Vagina (tissue), 1 donor: ENCODE measurements around the genes NPM1 and SMIM23.

GRCh38 chr5:171387207-171388245 lies at the start of gene NPM1:
TSS of gene NPM1 (plus strand) at chr5:171387849.
- PRO-cap, result bidirectional peak, plus-strand start at chr5:171387857, minus-strand start at chr5:171387522
- RAMPAGE, long total RNA, result start-site peak on the plus strand at chr5:171387851-171387977, 10,002 reads

GRCh38 chr5:171397853-171398583 lies 10.4 kb downstream of the NPM1 start:
- PRO-cap, result no peak
- RAMPAGE, long total RNA, result no peak

DNA sequence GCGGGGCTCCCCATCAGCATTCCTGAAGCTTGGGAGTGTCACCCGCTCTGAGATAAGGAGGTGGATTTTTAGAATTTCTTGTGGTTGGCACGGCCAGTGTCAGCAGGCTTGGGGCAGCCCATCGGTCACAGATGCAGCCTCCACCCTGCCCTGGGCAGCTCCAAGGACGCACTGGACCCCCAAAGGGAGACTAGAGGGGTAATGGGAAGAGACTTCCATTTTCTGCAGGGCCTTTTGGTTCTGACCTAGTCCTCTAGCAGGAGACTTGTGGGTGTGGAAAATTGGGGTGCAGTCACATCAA lies 5.4 kb downstream of the FGF18 start:
- PRO-cap, result no peak
- RAMPAGE, long total RNA, result no peak

DNA sequence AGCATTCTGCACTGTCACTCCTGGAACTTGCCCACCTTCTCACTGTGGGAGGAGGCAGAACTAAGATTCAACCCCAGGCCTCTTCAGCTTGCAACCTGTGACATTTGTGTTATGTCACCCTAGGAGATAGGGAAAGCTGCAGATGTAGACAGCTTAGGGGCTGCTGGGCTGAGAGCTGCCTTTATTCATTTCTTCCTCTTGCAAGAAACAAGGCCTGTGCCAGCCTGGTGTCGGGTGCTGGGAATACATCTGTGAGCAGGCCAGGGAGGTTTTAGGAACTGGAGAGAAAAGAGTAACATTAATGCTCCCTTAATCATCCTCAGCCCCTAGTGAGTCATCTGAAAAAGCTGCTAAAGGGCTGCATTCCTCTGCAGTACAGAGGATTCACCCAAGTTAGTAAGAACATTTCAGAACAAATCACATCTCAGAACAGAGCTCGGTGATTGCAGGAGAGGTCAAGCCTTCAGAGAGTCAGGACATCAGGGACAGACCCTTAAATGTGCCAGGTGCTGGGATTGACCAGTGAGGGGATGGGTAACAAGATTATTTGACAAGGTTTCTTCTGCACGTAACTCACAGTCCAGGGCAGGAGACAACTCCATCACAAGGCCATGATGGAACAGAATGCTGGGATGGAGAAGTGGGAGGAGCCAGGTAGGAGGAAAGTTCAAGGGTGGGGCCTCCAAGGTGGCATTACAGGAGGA lies 101.9 kb downstream of the FGF18 start:
- PRO-cap, result unidirectional peak, plus-strand start at position 427 of the sequence
- RAMPAGE, long total RNA, result no peak

GRCh38 chr5:171785668-171785965 lies at the start of gene SMIM23:
TSS of gene SMIM23 (plus strand) at chr5:171785817.
- PRO-cap, result no peak
- RAMPAGE, long total RNA, result no peak

DNA sequence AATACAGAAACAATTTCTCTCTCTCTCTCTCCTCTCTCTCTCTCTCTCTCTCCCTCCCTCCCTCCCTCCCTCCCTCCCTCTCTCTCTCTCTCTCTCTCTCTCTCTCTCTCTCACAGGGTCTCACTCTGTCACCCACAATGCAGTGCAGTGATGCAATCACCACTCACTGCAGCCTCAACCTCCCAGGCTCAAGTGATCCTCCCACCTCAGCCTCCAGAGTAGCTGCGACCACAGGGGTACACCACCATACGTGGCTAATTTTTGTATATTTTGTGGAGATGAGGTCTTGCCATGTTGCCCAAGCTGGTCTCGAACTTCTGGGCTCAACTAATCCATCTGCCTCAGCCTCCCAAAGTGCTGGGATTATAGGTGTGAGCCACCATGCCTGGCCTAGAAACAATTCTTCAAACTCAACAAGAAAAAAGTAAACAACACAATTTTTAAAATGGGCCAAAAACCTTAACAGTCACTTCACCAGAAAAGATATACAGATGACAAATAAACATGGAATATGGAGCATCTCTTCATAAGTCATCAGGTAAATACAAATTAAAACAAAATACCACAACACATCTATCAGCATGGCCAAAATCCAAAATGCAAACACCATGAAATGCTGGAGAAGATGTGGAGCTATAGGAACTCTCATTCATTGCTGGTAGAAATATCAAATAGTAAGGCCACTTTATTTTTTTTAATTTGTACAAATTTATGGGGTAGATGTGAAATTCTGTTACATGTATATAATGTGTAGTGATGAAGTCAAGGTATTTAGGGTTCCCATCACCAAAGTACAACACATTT lies 74.5 kb downstream of the FBXW11 start:
- PRO-cap, result no peak
- RAMPAGE, long total RNA, result start-site peak on the minus strand centred at position 319 of the sequence, 147 bp wide, 7 reads

GRCh38 chr5:172412716-172413449 lies 41.4 kb downstream of the SH3PXD2B start:
- PRO-cap, result bidirectional peak, plus-strand start at chr5:172413142, minus-strand start at chr5:172412866
- RAMPAGE, long total RNA, result start-site peak on the minus strand at chr5:172412770-172412957, 6 reads; start-site peak on the minus strand at chr5:172413062-172413172, 5 reads

GRCh38 chr5:172417706-172418785 lies 36.3 kb downstream of the SH3PXD2B start:
- PRO-cap, result bidirectional peak, plus-strand start at chr5:172418587, minus-strand start at chr5:172418434
- RAMPAGE, long total RNA, result no peak

- PRO-cap, result bidirectional peak, plus-strand start at chr5:172446923, minus-strand start at chr5:172446829
- RAMPAGE, long total RNA, result no peak
Measured at GRCh38 chr5:172446531-172447113, 7.7 kb downstream of the SH3PXD2B start.

- PRO-cap, result no peak
- RAMPAGE, long total RNA, result no peak
Measured at GRCh38 chr5:172503939-172504640, 49.8 kb upstream of the SH3PXD2B start.

DNA sequence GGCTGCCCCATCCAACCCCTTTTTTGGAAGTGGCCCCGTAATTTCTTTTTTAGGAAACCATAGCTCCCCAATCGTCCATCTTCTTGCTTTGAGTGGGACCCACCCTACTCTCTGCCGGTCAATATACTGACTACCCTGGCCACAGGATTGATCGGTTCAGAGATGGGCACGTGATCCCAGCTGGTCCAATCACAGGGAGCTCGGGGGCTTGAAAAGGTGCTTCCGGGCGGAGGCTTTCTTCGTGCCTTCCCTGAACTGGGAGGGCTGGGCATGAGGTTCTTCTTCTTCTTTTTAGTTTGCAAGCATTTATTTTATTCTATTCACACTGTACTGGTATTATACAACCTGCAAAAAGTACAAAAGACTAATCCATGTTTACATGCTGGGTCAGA lies 78.8 kb upstream of the SH3PXD2B start:
- PRO-cap, result no peak
- RAMPAGE, long total RNA, result no peak

- PRO-cap, result no peak
- RAMPAGE, long total RNA, result no peak
Measured at GRCh38 chr5:172568301-172568989, 72.6 kb upstream of the NEURL1B start.

GRCh38 chr5:172573974-172574474 lies 67.0 kb upstream of the NEURL1B start:
- PRO-cap, result unidirectional peak, minus-strand start at chr5:172574177
- RAMPAGE, long total RNA, result no peak

DNA sequence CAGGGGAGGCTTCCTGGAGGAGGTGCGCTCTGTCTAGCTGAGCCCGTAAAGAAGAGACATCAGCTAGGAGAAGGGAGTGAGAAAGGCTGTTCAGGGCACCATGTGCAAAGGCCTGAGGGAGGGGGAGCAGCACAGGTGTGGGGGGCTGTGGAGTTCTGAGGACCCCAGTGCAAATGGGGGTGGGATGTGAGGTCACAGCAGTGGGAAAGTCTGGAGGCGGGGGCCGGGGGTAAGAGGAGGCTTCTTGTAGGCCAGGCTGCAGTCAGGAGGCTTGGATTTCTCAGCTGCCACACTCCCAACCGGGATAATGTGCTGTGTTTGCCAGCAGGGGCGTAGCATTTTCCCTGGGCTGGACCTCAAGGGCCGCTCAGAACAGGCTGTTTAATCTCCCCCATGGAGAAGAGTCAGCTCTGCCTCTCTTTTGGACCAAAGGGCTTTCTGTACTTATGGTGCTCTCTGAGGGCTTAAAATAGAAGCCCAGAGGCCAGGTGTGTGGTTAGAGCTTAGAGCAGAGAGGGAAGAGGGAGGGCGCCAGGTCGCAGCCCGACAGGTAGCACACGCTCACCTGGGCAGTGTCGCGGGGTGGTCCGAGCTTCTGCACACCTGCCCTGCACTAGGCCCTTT lies 5.8 kb downstream of the NEURL1B start:
- PRO-cap, result unidirectional peak, minus-strand start at position 264 of the sequence; unidirectional peak, minus-strand start at position 282 of the sequence
- RAMPAGE, long total RNA, result no peak

DNA sequence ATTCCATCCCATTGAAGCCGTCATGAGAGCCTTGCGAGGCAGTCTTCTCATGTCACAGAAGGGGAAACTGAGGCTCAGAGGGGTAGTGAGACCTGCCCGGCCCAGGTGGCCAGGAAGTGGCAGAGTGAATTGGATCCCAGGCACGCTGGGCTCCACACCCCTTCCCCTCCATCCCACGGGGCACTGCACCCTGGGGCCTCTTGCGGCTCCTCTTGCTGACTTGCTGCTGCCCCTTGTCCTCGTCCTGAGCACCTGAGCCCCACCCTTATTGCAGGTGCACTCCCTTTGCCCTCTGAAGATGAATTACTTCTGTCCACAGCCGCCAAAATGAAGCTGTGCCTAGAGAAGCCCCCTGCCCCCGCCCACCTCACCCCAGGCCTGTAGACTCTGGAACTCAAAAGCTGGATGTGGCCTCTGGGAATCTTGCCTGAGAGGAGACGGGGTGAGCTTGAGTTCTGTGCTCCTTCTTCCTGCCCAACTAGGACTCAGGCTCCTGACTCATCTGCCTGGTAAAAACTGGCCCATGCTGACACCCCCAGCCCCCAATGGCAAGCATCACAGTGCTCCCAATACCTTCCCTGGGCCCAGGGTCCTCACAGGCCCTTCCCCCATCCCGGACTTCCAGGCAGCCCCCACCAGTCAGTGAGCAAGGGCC lies 6.4 kb downstream of the NEURL1B start:
- PRO-cap, result no peak
- RAMPAGE, long total RNA, result no peak

DNA sequence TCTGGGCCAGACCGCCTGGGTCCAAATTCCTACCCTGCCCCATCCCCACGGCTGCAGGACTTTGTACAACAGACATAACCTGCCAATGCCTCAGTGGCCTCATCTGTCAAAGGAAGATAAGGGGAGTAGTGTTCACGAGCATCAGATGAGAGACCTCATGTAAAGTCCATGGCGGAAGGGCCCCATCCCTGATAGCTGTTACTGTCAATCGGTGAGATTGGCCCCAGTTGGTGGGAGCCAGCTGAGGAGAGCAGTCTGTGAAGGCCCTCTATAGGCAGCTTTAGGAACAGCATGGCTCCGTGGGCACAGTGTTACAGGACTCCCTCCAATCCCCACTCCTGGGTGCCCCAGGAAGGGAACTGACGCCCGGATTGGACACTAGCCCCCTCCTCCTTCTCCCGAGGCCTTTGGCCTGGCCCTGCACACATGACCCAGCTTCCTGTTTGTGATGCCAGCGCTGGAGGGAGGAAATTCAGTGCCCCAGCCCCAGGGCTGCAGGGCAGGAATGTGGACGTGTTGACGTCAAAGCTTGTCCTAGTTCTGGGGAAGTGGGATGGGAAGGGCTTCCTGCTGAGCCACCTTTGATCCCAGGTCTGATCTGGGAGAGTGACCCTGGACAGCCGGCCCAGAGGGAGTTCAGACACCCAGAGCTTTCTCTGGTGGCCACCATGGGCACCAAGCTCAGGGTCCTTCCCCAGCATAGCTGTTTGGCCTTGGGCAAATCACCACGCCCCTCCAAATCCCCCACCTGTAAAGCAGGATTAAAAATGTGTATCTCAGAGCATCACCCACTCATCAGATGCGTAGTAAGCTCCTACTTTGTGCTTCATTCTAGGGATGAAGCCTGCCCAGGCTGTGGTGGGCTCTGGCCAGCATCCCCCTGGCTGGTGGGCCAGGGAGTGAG lies 56.1 kb downstream of the DUSP1 start:
- PRO-cap, result no peak
- RAMPAGE, long total RNA, result no peak

DNA sequence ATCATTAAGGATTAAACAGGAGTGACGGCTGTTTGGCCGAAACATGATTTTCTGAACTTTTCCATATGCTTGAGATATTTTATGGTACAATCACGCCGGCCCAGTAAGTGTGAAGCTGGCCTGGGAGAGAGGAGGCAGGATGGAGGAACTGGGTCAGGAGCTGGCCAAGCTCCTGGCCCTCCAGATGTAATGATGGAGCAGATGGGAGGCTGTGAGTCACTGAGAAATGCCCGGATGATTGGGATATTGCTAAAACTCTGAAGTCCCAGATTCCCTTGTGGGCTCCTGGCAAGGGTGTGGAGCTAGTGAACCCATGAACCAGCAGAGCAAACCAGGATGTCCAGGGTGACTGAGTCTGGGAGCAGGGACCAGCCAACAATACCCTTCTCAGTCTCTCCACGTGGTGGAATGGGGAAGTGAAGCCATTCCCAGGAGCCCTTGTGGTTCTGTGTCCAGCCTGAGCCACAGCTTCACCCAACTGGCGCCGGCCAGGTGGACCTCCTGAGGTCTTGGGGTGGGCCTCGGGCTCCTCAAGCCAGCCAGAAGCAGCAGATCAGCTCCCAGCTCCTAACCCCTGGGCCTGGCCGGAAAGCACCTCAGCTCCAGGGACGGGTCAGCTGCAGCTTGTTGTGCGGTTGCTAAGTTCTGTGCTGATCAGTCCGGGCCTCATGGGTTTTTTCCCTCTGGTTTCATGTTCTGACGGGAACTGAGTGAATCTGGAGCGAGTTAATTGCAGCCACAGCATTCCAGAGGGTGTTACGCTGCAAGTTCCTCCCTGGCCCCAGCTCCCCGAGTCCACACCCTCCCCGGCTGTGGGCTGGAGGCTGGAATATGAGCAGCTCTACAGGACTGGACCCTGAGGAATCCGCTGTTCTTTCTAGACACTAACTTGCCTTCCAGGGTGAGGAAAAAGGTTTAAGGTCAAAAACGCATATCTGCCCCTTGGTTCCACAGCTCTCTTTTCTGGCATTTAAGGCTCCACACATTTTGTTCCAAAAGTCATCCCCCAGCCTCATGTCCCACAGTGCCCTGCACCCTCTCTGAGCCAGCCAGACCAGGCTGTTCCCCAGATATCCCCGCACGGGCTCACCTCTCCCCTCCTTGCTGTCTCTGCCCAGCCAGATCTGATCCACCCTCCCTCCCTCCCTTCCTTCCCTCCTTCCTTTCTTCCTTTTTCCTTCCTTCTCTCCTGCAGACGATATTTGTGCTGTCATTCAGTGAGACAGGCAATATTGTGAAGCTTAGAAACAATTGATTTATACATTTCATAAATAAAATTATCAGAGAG lies 37.5 kb downstream of the DUSP1 start:
- PRO-cap, result bidirectional peak, plus-strand start at position 792 of the sequence, minus-strand start at position 701 of the sequence; unidirectional peak, minus-strand start at position 1,042 of the sequence
- RAMPAGE, long total RNA, result no peak

GRCh38 chr5:172751639-172752061 lies 19.3 kb downstream of the DUSP1 start:
- PRO-cap, result no peak
- RAMPAGE, long total RNA, result no peak

- PRO-cap, result no peak
- RAMPAGE, long total RNA, result no peak
Measured at GRCh38 chr5:172769517-172769896, 1.5 kb downstream of the DUSP1 start.

DNA sequence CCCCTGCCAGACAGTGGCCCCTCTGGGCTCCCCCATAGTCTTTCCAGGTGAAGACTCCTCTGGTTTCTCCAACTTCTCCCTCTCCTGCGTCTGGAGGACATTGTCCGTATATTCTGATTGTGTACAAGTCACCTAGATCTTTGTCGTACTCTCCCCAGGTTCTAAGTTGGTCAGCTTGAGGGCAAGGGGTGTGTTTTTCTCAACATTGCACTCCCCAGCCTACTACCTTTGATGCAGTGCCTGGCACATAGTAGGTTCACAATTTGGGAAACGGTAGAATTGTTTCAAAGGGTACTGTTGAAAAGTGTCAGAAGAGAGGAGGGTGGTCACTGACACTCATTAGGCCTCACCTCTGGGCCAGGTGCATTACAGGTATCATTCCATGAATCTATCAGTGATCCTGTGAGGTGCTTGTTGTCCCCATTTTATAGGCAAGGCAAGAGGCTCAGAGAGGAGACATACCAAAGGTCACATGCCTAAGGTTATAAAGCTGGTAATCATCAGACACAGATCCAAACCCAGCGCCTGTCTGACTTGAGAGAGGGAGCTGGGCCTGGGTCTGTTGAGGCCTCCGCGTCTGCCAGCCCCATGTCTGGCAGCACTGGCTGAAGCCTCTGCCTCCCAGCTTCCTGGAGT lies 3.9 kb upstream of the DUSP1 start:
- PRO-cap, result no peak
- RAMPAGE, long total RNA, result no peak